Melanocyte of skin (primary cell): ENCODE measurements around a stretch of chr20.

DNA sequence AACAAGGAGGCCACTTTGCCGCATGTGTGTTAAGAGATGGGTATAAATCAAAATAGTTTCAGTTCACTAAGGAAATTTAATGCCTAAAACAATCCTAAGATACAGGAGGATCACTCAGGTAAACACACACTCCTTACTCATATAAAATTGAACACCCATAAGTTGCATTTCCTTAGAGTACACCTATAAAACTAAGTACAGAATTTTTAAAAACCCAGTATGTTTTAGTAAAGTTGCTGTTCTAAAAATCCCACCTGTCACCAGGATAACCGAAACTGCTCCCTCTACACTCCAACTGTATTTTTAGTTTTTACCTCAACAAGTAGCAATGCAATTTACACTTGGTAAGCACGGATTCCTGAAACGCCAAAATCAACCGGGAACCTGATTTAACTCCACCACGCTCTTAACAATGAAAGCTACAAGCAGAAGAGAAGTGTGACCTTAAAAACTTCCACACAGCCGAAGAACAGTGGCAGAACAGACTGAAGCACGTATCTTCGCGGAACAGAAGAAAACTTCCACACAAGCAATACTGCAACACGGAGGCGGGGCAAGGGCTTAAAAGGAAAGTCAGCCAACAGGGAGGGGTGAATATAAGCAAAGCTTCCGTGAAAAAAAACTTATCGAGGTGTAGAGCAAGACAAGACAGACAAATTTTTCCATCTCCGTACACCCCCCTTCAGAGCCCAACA lies 1.6 kb downstream of the STAU1 start:
- CAGE, long polyA plus RNA, 2 experiments = no peak in any of the 2 experiments

DNA sequence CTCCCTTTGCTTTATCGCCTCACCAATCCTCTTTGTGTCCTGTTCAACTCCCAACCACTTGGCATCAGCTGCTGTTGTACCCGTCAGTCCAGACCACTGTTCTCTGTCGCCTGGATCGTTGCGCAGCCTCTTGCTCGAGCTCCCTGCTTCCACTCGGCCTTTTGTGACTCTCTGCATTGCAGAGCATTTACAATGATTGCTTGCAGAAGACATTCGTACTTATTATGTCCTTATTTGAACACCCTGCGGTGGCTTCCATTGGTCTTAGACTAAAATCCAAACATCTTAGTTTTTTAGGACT lies 14.6 kb downstream of the DDX27 start:
- CAGE, long polyA plus RNA, 2 experiments = no peak in any of the 2 experiments

- CAGE, long polyA plus RNA, 2 experiments = no peak in any of the 2 experiments
These were observed 2.4 kb upstream of the ZNFX1 start for GRCh38 chr20:49279941-49281041.

DNA sequence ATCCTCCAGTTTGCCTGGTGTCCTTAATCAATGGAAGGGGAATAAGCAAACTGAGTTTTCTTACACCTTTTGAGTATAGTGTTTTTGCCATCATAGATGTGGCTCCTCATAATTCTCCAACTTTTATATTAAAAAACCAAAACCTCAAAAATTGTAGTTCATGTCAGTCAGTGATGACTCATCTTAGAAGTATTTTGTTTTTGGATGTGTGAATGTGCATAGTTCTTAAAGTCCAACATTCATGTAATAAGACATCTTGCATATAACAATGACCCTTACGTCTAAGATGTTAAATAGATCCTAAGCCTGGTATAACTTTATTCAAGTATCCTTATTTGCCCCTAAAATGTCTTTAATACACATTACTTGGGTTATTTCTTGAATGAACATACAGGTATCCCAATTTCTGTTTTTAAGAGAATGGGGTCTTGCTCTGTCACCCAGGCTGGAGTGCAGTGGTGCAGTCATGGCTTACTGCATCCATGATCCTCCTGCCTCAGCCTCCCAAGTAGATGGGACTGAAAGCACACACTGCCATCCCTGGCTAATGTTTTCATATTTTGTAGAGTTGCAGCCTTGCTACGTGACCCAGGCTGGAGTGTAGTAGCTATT lies 10.3 kb upstream of the ZNFX1 start:
- CAGE, long polyA plus RNA, 2 experiments = no peak in any of the 2 experiments

DNA sequence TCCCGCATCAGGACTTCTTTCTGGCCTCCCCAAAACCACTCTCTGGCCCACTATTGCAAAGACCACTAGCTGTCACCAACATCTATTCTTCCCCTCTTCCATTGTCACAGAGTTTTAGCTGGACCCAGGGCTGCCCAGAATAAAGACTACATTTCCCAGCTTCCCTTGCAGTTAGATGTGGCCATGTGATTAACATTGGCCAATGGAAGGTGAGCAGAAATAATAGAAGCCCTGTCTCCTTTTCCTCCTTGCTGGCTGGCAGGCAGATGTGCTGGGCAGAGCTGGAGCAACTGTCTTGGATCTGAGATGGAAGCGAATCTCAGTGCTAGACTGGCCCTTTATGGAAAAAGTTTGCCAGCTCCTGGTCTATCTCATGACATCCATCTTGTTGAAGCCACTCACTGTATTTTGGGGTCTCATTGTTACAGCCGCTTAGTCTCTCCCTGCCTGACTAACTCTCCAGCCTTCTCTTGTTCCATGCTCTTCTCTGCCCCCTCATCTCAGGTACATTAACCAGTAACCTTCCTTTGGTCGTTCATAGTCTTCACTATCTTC lies 96.9 kb downstream of the KCNB1 start:
- CAGE, long polyA plus RNA, 2 experiments = no peak in any of the 2 experiments

GRCh38 chr20:49466228-49466623 lies 16.2 kb downstream of the KCNB1 start:
- CAGE, long polyA plus RNA, 2 experiments = no peak in any of the 2 experiments

DNA sequence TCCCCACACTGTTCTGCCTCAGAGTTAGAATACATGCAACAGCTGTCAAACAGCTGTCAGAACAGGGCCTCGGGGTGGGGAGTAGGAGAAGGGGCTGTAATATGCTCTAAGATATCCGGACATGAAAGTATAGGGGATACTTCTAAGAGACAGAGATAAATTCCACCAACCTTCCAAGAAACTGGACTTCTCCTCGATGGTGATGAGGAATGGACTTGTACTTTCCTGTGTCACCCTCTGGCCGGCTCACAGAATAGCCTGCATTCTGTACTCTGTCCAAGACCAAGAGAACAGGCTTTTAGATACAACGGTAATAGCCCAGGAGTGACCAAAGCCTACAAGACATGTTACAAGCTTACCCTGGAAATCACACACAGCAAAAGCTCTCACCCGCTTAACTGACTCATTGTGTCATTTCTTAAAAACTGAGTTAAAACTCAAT lies 69.3 kb upstream of the PTGIS start:
- CAGE, long polyA plus RNA, 2 experiments = no peak in any of the 2 experiments

GRCh38 chr20:49669463-49669931 lies 44.2 kb downstream of the B4GALT5 start:
- CAGE, long polyA plus RNA, 2 experiments = no peak in any of the 2 experiments

- CAGE, long polyA plus RNA, 2 experiments = no peak in any of the 2 experiments
These were observed 38.1 kb downstream of the B4GALT5 start for GRCh38 chr20:49675302-49676344.

DNA sequence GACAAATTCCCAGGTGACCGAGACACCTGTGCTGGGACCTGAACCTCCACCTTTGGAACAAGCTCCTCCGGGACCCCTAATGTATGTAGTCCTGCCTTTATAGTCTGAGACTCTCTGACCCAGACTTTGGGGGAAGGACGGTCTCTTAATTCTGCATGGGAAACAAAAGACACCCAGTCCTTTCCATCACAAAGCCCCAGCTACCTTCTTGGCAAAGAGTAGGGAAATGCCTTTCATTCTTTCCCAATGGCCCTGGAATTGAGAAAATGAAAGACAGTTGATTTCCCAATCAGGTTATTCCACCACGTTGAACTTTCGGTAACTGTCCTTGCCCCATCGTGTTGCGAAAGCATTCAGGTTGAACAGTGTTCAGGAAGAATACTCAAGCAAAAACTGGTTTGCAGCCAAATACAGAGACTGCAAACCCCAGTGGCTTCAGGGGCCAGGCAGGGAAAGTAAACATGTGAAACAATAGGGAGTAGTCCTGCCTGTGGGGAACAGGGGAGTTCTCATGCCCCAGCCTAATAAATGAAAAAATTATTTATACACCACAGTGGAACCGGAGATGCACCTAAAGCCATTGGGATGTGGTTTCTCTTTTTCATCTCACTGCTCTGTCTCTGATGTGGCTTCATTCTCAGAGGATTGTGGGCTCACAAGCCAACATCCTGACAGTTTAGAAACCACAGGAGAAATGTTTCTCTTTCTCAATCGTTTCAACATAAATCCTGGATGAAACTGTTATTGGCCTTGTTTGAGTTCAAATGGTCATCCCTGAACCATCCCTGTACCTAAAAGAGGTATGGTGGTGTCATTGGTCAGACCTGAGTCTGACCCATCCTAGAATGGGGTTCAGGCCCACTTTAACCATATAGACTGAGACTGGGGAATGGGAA lies 44.2 kb upstream of the SLC9A8 start:
- CAGE, long polyA plus RNA, 2 experiments = no peak in any of the 2 experiments

DNA sequence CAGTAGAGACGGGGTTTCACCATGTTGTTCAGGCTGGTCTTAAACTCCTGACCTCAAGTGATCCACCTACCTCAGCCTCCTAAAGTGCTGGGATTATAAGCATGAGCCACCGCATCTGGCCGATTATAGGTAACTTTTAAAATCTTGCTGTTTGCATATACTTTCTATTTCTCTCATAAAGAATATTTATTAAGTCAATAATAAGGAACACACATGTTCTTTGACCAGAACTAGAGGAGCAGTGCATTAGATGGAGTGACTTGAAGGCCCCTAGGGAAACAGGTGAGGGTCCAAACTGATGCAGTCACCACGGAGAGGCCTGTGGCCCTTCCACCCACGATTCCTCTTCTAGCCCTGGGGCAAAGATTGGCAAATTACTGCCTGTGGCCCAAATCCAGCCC lies 19.8 kb downstream of the SPATA2 start:
- CAGE, long polyA plus RNA, 2 experiments = no peak in any of the 2 experiments

- CAGE, long polyA plus RNA, 2 experiments = no peak in any of the 2 experiments
These were observed 15.8 kb downstream of the SPATA2 start for GRCh38 chr20:49899323-49900143.

GRCh38 chr20:49969285-49969683 lies 13.5 kb upstream of the SNAI1 start:
- CAGE, long polyA plus RNA, 2 experiments = no peak in any of the 2 experiments

- CAGE, long polyA plus RNA, 2 experiments = no peak in any of the 2 experiments
These were observed 44.0 kb downstream of the SNAI1 start for GRCh38 chr20:50026871-50027184.

GRCh38 chr20:50123547-50124352 lies 10.8 kb upstream of the UBE2V1 start:
- CAGE, long polyA plus RNA, 2 experiments = no peak in any of the 2 experiments

DNA sequence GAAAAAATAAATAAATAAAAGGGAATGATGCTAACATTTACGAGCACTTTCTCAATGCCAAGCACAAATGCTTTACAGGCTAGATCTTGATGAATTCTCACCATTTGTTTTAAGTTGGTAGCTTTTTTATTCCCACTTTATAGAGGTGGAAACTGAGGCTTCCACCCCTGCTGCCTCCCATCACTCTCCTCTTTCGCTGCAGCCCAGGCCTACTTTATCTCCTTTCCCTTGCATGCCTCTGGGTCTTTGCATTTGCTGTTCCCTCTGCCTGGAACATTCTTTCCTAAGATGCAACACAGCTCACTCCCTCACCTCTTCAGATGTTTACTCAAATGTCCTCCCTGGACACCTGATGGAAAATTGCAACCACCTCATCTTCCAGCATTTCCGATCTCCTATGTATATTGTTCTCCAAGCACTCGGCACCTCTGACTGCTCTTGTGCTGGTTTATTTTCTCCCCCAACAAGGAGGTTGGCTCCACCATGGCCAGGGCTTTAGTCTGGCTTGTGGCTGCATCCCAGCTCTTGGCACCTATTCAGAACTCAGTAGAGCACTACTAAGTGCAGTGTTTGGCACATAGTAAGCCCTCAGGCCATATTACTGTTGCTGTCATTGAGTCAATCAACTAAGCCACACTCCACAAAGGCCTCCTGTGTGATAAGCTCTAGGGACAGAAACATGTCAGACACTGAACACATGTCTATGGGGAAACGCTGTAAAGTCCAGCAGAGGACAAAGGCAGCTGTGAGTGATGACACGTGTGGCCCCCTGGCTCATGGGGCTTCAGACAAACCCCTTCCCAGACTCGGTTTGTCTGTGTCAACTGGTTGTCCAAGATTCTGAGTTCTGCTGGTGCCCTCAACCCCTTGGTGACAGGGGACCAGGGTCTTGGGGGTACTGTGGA lies 19.5 kb upstream of the UBE2V1 start:
- CAGE, long polyA plus RNA, 2 experiments = no peak in any of the 2 experiments

GRCh38 chr20:50188784-50189562 lies 1.7 kb upstream of the CEBPB start:
- CAGE, long polyA plus RNA, 2 experiments = no peak in any of the 2 experiments

DNA sequence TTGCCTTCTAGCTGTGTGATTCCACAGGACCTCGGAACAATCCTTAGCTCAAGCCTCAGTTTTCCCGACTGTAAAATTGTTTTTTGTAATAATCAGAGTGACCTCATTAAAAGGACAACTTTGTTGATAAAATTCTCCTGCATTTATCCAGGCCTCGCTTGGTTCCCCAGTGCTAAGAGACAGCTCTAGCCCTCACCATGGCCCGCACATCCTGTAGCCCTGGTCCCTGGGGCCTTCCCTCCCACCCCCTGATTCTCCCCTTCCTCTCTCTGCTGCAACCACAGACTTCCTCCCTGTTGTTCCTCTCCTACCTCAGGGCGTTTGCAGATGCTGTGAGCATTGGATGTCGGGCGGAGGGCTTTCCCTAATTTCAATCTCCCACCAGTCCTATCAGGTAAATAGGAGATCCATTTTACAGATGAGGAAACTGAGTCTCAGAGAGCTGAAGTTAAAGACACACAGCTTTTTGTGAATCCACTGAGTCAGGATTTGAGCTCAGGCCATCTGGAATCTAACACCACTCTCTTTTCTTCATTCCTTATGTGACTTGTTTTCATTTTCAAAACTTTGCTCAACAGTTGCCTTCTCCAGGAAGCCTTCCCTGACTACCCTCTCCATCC lies 106.9 kb downstream of the CEBPB start:
- CAGE, long polyA plus RNA, 2 experiments = no peak in any of the 2 experiments

GRCh38 chr20:50303898-50304408 lies 113.3 kb downstream of the CEBPB start:
- CAGE, long polyA plus RNA, 2 experiments = no peak in any of the 2 experiments

GRCh38 chr20:50321780-50322661 lies 131.4 kb downstream of the CEBPB start:
- CAGE, long polyA plus RNA, 2 experiments = no peak in any of the 2 experiments